Left common carotid artery plus branches (tissue), 1 donor: ENCODE data around the genes HRCT1 and SPAAR.

DNA sequence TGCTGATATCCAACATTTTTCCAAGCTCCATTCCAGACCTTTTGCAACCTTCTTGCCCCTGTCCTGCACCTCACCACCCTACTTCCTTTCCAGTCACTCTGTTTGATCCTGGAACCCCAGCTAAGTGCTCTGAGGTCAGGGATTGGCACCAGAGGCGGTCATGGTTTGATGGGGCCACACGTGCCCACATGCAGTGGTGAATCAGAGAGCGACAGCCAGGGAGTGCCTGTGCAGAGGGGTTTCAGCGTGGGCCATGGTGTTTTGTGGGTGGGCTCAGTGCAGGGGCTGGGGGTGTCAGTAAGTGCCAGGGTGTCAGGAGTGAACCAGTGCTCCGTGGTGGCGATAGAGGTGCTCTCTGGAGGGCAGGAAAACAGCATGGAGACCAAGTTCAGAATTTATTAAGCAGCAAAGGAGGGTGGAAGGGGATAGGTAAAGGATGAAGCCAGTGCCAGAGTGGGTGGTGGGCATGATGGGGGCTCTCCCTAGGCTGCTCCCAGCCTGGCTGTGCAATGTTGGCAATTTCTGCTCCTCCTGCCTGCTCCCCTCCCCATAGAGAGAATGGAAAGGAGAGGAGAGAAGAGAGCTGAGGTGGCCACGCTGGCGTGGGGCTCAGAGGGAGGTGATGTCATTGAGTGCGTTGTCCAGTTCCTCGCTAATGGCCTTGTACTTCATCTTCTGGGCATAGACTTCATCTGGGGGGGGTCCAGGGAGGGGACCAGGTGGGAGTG, 7.0 kb downstream of the TPM2 start:
- PRO-cap = no peak

DNA sequence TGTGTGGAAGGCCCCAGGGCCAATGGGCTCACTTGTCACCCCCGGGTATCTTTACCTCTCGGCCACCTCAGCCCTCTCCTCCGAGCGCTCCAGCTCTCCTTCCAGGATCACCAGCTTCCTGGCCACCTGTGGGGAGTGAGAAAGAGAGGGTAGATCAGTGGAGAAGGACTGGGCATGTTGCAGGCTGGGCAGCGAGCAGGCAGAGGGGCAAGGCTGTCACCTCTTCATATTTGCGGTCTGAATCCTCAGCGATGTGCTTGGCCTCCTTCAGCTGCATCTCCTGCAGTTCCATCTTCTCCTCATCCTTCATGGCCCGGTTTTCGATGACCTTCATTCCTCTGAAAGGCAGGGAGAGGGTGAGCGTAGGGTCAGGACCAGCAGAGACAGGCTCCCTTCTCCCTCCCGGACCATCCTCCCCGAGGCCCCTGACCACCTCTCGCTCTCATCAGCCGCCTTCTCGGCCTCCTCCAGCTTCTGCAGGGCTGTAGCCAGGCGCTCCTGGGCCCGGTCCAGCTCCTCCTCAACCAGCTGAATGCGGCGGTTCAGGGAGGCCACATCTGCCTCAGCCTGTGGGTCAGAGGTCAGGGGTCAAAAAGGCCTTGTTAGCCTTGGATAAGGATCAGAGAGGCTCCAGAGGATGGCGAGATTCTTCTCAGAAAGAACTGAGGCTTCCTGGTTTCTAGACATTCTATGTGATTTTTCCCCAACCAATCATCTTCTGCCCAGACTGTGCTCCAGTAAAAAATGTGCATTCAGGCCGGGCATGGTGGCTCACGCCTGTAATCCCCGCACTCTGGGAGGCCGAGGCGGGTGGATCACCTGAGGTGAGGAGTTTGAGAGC, 4.3 kb downstream of the TPM2 start:
- PRO-cap = unidirectional peak, minus-strand start at position 440 of the sequence

GRCh38 chr9:35724536-35725113, 7.4 kb downstream of the TLN1 start:
- PRO-cap = no peak

GRCh38 chr9:35799527-35800367, 8.4 kb downstream of the NPR2 start:
- PRO-cap = no peak

DNA sequence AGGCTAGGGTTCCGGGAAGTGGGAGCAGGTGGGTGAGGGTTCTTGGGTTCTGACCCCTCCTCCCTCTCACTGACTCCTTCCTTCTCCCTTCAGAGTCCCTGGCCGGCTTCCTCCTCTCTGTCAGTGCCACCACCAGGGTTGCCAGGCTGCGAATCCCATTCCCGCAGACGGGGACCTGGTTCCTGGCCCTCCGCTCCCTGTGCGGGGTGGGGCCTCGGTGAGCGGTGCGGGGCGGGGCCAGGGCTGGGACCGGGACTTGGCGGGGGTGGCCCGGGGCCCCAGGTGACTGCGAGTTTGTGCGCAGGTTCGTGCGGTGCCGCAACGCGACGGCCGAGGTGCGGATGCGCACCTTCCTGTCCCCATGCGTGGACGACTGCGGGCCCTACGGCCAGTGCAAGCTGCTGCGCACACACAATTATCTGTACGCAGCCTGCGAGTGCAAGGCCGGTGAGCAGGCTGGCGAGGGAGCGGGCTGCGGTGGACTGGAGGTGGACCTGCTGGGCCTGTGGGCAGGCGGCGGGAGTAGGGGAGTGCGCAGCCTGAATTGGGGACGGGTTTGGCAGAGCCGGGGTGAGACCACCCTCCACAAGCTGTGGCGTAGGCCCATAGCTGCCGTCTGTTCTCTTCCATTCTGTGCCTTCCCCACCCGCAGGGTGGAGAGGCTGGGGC, 17.3 kb downstream of the TMEM8B start:
- PRO-cap = no peak

DNA sequence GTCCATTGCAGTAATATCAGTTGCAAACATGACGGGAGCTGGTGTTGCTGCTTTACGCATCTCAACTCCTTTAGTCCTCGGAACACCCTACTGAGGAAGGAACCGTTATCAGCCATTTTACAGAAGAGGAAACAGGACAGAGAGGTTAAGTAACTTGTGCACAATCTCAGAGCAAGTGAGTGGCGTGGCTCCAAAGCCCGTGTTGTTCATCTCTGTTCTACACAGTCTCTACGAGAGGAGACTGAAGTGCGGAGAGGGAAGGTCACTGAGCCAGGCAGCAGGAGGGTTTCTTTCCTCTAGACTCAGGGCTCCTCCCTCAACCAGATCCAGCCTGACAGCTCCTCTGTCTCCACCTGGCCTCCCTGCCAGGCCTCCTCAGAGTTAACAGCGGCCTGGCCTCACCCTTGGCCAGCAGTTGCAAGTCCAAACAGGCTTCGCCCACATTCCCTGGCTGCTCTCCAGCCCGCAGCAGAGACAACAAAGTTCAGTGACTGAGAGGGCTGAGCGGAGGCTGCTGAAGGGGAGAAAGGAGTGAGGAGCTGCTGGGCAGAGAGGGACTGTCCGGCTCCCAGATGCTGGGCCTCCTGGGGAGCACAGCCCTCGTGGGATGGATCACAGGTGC, at the start of gene HRCT1:
Gene HRCT1, plus strand, starts transcription at position 487 of the 622 bp plus-strand sequence.
- PRO-cap = bidirectional peak, plus-strand start at position 507 of the sequence, minus-strand start at position 370 of the sequence

GRCh38 chr9:35909067-35909750, at the start of gene SPAAR:
Gene SPAAR (plus strand): TSS chr9:35909490.
- PRO-cap = no peak

- PRO-cap = no peak
Observed at GRCh38 chr9:36153964-36155268, 14.8 kb upstream of the CCIN start.

- PRO-cap = no peak
Observed at GRCh38 chr9:36164367-36164837, 4.8 kb upstream of the CCIN start.

DNA sequence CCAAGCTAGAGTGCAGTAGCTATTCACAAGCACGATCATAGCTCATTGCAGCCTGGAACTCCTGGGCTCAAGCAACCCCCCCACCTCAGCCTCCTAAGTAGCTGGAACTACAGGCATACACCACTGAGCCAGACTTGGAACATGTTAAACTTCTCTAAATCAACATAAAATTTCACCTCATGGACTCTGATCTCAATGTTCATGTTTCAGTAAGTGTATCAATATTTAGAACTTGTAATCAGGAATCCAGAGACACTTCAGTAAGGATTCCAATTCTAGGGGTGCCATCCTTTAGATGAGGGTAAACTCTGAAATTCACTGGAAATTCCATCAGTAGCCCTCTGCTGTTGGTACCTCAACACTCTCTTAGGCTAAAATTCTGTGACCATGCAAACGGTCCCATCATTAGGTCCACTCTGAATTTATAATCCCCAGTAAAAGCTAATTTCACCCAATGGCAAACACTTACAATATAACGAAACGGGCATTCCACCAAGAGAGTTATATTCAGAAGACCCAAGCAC, 6.7 kb downstream of the GNE start:
- PRO-cap = no peak

GRCh38 chr9:36306669-36307163, 48.5 kb upstream of the GNE start:
- PRO-cap = no peak

DNA sequence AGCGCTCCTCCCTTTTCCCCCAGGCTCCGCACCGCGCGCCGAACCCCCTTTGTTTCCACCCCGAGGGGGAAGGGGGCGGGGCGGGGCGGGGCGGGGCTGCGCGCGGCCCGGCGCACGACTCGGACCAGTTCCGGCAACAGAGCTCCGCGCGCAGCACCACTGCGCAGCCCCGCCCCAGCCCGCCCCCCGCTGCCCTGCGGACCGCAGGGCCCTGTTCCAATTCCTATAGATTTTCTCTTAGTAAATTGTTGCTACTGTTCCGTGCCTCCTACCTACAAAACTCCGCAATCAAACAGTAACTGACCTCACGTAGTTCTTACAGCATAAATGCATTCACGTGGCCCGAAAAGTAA, 1.0 kb upstream of the RNF38 start:
- PRO-cap = no peak

- PRO-cap = no peak
Observed at GRCh38 chr9:36458052-36458721, 58.1 kb upstream of the RNF38 start.

GRCh38 chr9:36487415-36487712, 85.3 kb upstream of the MELK start:
- PRO-cap = bidirectional peak, plus-strand start at chr9:36487841, minus-strand start at chr9:36487595

- PRO-cap = no peak
Observed at GRCh38 chr9:36802453-36802899, 229.8 kb downstream of the MELK start.

DNA sequence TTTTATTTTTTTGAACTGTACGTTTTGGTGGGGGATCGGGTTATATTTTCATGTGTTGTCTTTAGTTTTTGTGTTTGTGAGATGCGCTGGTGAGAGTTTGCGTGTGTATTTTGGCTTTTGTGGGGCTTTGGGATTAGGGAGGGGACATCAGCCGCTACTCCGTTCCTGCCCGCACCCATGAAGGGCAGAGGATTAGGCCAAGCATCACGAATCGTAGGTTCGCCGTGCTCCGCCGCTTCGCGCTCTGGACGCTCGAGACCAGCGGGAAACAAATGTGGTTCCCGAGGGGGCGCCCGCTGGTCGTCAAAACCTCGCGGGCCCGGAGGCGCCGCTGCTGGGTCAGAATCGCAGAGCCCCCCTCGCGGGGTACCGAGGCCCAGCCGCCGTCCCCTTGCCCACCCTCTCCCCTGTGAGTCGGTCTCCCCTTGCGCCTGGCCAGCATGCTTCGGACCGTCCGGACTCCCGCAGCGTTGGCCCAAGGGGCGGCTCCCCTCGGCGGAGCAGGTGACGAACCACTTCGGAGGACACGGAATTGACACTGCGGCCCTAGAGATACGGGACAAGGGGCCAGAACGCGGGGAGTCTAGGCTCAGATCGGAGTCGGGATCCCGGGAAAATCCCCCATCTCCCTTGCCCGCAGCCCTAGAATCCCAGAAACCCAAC, 2.3 kb upstream of the PAX5 start:
- PRO-cap = no peak

GRCh38 chr9:37126220-37127025, 6.0 kb downstream of the ZCCHC7 start:
- PRO-cap = no peak

GRCh38 chr9:37200404-37201051, 80.2 kb downstream of the ZCCHC7 start:
- PRO-cap = no peak

DNA sequence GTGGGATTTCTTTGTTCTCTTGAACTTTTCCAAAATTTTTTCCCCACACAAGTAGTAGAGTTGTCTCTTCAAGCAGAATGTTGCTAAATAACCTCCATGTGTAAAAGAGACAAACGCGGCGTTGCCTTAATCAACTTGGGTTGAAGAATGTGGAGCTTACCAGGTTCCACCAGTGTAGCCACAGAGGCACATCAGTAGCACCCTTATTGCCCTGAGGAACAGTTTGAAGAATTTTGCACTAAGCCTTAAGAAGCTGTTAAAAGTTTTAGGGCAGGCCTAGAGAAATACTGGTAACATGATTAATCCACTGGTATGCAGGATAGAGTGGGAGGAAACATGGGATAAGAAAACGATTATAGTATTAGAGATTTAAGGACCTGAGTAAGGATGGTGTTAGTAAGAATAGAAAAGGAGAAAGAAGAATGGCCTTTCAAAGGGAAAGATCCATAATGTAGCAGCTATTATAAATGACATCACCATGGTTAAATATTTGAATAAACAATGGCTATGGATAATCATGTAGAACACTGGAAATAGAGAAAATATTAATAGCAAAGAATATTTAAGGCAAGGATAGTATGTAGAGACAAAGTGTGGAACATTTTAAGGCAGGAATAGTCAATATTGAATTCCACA, 100.7 kb downstream of the ZCCHC7 start:
- PRO-cap = no peak

DNA sequence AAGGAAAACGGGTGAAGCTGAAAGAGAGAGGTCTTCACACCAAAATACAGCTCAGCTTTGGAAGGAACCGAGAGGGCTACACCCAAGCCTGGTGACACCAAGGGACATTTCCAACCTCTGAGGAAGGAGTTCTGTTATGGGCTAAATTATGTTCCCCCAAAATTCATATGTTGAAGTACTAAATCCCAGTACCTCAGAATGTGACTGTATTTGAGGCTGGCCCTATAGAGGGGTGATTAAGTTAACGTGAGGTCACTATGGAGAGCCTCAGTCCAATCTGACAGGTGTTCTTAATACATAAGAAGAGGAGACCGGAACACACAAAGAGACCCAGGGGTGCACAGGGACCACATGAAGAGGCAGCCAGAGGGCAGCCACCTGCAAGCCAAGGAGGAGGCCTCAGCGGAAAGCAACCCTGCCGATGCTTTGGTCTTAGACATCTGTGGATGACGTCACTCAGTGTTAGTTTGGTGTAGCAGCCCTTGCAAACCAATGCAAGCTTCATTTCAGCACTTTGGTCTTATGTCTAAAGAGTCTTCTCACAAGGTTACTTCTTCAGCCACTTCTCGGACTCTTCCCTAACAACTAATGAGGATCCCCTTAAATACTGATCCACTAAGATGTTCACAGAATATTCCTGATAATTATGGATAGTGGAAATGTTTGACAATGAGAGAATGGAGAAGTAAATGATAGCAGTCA, 47.7 kb upstream of the GRHPR start:
- PRO-cap = no peak